HT-29 (cell line): ENCODE results near the gene SNRNP27.

DNA sequence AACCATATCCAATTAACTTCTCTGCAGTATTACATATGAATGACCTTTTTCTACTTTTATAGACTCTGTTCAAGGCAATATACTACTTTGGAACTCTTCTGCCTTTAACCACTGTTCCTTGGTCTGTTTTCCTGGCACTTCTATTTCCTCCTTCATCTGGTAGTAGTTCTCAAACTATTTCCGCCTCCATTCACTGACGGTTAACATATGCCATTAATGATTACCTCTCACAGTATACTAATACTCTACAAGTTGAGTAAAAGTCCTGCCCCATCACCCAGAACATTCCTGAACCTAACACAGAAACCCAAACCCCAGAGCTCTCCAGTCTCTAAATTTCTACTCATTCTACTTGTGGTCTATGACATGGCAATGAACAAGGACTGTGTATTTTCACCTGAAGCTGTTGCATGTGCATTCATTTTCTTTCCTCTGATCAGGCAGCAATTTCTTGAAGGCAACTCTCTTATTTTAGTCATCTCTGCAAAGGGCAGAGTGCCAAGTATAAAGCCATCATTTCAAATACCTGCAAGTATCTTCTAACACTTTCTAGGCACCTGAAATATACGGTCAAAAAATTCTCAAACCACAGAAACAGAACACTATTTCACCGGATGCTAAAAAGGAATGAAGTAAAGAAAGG is 4.4 kb downstream of the GFPT1 start:
- RAMPAGE, long total RNA: no peak

DNA sequence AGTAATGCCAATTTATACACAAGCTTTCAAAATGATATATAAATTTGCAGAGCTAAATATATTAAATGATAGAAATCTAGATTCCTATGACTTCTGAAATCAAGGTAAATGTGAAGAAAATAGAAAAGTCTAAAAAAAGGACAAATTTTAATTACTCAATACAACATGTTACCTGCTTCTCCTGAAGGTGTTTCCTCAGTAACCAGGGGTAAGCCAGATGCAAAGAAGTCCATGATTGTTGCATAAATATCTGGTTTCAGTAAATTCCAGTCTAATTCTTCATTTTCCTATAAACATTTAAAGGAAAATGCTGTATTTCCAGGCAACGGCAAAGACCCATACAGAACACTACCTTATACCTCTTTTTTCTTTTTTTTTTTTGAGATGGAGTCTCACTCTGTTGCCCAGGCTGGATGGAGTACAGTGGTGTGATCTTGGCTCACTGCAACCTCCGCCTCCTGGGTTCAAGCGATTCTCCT is 22.2 kb downstream of the NFU1 start:
- RAMPAGE, long total RNA: no peak

DNA sequence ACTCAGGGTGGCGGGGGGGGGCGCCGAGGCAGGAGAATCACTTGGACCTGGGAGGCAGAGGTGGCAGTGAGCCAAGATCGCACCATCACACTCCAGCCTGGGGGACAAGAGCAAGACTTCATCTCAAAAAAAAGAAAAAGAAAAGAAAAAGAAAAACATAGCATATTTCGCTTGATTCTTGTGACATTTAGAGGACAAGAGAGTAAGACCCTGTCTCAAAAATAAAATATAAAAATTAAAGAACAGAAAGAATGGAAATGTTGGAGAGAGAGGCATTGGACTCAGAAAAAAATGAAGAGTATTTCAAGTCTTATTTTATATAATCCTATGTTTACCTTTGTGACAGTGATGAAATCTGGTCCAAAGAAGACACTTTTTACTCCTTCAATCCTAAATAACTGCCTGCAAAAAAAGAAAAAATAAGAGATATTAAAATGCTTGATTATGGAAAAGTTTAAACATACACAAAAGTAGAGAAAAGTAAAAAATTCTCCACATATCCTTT is 18.0 kb downstream of the NFU1 start:
- RAMPAGE, long total RNA: no peak

DNA sequence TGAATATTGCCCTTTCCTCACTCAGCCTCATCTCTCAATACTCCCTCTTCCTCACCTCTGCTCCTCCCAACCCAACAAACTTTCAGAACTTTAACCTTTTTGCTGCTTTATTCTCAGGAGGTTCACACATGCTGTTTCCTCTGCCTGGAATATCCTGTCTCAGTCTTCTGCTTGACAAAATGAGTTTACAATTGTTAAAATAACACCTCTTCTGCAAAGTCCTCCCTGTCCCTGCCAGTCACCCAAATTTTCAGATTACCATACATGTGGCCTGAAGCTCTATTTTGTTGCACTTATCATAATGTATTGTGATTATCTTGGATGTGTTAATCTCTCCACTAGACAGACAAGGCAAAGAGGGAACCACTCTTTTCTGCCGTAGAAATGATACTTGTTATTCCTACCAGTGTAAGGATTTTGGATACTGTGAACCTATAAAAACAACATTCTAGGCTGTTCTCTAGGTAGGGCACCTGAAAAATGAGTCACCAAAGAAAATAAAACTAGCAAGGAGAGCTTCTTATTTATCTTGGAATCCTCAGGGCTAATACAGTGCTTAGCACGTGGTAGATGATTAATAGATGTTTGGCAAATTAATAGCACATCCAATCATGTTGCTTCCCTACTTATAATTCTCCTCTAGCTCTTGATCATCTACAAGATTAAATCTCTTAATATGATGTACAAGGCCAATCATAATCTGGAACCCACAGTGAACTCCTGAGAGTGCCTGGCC is 73.2 kb downstream of the AAK1 start:
- RAMPAGE, long total RNA: no peak

DNA sequence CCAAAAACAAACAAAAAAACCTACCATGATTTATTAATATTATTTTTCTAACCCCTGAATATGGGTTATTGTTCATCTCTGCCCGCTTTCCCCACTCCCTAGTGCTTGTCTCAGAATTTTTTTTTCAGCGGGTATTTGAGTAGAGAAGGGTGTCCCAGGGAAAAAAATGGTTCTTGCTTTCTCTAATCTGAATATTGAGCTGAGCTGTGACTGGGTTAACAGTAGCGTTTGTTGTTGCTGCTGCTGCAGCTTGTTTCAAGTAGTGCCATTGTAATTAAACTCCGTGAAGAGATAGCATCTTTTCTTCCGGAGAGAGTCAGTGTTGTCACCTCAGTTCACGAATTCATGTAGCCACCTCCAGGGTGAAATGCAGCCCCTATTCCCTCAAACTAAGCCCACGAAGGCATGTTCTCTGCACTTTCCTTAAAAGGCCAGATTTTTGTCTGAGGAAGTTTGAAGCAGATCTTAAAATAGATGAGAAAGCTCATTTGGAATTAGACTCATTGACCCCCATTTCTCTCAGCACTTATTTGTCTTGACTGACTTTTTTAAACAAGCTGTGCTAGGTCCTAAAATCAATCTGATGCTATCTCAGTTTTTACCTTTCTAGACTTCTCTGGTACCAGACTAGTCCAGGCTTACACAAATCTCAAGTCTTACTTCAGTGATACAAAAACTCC is 1.6 kb upstream of the AAK1 start:
- RAMPAGE, long total RNA: no peak

DNA sequence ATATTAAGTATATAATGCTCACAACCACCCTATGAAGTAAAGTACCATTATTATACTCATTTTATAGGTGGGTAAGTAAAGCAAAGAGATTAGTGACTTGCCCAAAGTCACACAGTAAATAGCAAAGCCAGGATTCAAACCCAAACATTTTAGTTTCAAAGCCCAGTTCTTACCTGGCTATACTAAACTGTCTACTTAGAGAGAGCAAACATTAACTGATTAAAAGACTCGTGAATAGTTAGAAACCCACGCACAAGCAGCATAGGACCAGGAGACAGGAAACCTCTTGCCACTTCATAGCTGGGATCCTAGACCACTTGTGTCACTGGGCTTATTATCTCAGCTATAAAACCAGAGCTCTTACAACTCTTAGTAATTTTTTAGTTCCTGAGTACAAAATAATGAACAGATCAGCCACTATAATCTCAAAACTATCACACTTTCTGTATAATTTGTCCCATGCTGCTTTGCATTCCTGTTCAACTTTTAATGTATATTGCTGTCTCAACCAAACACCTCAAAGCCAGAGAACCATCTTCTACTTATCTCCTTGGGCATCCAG is 2.4 kb upstream of the AAK1 start:
- RAMPAGE, long total RNA: no peak

GRCh38 chr2:69650246-69650843 is 6.8 kb upstream of the AAK1 start:
- RAMPAGE, long total RNA: no peak

GRCh38 chr2:69652437-69652708 is 8.8 kb upstream of the AAK1 start:
- RAMPAGE, long total RNA: no peak

DNA sequence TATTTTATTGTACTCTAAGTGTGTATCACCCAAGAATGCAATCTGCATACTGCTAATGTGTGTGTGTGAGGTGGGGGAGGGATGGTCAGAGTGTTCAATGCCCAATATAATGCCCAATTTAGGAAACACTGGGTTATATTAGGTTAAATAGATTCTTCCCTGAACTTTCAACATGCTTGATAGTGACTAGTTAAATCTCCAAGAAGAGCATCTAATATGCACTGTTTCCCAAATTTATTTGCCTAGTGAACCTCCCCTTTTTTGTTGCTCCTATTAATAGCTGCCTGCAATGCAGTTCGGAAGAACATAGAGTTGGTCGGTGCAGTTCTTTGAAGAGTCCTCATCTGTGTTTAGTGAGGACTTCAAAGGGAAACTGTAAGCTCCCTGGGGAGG is 49.0 kb upstream of the ANXA4 start:
- RAMPAGE, long total RNA: no peak

DNA sequence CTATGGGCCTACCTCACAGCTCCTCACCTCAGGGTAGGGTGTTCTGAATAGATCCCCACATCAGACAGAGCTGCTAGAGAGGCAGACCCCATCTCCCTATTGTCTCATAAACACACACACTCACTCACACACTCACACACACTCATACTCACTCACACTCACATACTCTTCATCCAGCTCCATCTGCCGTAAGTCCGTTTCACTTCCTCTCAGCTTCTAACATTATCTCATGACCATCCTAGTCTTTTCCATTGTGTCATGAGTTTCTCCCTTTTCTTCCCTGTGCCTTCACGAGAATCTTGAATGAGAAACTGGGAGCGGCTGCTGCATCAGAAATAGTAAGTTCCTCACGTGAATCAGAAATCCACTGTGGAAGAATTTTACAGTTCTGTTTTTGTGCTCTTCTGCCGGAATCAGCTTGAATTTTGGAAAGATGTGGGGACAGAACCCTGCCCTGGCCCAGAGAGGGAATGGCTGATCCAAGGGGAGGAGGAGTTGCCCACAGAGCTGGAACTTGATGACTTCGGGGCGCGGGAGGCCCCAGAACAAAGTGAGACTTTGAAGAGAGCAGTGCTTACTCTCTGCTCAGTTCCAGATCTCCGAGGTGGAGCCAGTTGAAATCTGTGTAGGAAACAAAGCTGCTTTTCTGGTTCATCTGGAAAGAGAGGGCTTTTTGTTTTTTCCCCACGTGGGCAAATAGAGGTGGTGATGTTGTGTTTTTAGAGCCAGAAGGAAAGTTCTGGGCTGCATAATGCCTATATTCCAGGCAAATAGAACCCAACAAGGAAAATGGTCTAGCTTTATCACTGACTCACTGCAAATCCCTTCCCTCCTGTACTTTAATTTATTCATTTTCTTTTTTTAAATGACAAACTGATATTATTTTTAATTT is 21.1 kb downstream of the ANXA4 start:
- RAMPAGE, long total RNA: no peak

DNA sequence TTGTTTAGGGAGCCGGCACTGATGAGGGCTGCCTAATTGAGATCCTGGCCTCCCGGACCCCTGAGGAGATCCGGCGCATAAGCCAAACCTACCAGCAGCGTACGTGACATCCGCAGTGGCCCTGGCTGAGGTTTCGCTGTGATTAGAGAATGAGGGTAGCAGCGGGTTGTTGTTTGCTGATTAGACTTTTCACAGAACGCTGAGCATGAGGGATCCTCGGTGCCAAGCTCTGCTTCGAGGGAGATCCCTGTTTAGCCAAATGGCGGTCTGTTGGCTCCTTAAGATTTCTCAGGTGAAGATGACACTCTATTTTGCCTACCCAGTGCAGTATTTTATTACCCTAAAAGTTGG is 21.6 kb upstream of the GMCL1 start:
- RAMPAGE, long total RNA: no peak

- RAMPAGE, long total RNA: no peak
Measured at GRCh38 chr2:69893673-69894957, at the start of gene SNRNP27. Gene SNRNP27 (plus strand): TSS chr2:69893956.

DNA sequence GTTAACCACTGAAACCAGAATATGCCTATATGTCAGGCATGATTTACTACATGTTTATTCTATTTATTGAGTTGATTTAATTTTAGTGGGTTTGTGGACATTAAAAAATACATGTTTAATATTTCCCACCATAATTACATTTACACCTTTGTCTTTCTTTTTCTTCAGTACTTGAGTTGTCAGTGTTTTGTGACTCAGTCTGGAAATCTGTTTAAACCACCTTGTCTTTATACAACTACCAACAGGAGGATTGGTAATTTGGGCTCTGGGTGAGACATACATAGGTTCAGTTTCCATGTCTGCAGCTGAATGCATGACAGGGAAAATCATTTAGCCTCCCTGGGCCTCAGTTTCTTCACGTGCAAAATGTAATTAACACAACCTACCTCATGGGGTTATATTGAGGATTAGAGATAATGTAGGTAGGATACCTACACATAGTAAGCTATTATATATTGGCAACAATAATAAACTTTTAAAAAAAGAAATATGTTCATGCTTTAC is 1.9 kb upstream of the MXD1 start:
- RAMPAGE, long total RNA: no peak

DNA sequence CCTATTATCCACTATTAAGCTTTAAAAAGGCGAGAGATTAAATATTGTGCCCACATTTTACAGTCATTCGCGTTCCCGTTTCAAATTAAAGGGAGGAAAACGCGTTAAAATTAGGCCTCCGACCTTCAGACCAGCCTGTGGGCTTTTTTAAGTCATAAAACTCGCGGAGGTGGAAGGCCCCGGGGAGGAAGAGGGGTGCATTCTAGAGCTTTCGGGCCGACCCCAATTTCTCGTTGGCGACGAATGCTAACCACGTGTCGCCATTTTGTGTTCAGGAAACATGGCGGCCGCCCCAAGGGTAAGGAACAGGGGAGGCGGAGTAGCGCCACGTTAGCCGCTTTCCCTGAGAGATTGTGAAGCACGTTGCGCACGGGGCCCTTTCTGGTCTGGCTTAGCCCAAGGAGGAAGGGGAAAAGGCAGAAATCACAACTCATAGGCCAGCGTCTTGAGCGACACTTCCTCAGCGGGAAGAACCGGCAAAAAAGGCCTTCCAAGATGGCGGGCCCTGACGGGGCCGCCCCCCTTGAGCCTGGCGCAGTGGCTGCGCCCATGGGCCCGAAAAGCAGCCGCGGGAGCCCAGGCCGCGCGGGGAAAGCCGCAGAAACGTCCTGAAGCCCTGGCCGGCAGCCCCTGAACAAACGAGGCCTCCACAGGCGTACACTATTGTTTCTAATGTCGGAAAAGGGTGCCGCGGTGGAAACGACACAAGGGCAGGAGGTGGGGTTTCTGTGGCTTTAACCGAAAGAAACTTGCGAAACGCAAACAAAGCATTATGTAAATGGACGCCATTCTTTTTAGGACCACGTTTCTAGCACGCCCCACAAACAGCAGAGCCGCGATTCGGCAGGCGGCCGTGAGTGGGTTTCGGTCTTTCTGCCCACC is 1.0 kb upstream of the PCBP1 start:
- RAMPAGE, long total RNA: no peak

DNA sequence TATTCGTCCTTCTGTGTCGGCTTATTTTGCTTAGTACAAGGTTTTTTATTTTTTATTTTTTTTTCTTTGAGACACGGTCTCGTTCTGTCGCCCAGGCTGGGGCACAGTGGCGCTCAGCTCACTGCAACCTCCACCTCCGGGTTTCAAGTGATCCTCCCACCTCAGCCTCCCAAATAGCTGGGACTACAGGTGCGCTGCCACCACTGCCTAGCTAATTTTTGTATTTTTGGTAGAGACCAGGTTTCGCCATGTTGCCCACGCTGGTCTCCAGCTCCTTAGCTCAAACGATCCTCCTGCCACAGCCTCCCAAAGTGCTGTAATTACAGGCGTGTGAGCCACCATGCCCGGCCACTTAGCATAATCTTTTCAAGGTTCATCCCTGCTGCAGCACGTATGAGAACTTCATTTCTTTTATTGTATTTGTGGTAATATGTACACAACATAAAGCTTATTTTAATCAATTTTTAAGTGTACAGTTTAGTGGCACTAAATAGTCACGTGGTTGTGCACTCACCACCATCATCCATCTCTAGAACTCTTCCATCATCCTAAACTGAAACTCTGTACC is 38.4 kb downstream of the PCBP1 start:
- RAMPAGE, long total RNA: no peak

DNA sequence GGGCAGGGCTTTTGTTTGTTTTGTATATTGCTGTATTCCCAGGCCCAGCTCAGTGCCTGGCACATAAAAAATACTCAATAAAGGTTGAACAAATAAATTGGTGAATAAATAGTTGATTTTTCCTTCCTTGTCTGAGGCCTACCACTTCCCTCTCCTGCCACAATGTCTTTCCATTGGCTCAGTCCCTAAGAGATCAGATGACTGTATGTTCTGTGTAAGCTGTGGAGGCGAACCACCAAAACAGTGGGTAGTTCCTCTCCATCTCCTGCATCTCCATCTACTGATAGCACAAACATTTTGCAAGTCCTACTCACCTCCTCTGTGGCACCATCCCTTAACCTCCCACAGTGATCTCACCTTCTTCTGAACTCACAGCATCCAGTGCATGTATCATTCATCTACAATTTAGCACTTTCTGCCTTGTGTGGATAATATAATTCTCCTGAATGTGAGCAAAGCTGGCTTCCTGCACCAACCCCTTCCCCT is 50.2 kb downstream of the PCBP1 start:
- RAMPAGE, long total RNA: no peak

GRCh38 chr2:70258301-70259172 is 600 bp downstream of the PCYOX1 start:
- RAMPAGE, long total RNA: no peak

- RAMPAGE, long total RNA: no peak
Measured at GRCh38 chr2:70270315-70270620, 12.3 kb downstream of the PCYOX1 start.

DNA sequence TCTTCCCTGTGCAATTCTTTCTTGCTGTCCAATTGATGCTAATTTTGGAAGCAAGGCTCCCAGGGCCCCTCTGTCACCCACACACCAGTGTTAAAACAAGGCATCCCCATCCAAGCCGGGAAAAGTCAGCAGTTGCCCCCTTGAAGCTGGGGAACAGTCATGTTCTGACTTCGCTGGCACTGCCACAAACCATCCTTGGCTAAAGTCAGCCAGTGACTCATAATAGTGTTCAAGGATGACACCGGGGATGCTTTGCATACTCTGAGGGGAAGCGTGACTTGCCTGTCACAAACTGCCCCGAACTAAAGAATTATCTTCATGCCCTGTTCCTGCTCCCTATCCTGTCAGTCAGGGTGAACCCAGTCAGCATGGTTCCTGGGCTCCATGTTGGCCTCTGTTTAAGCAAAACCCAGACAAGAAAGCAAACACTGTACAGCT is 37.0 kb downstream of the TGFA start:
- RAMPAGE, long total RNA: no peak

- RAMPAGE, long total RNA: no peak
Measured at GRCh38 chr2:70551247-70551620, 2.4 kb downstream of the TGFA start.